Hematopoietic multipotent progenitor cell (in vitro differentiated cells): Measurements from ENCODE around the gene PLA2G2A.

GRCh38 chr1:19285473-19285738 lies 3.2 kb downstream of the AKR7A3 start:
- CAGE, long polyA plus RNA: no peak

GRCh38 chr1:19312605-19313120 lies 537 bp downstream of the SLC66A1 start:
- CAGE, long polyA plus RNA: no peak

DNA sequence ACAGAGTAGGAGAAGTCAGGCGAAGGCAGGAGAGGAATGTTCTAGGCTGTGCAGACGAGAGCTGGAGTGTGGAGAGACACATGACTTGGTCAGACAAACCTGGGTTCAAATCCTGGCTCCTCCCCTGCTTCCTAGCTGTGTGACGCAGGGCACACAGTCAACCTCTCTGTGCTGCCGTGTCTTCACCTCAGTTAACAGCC lies 15.6 kb downstream of the SLC66A1 start:
- CAGE, long polyA plus RNA: no peak

DNA sequence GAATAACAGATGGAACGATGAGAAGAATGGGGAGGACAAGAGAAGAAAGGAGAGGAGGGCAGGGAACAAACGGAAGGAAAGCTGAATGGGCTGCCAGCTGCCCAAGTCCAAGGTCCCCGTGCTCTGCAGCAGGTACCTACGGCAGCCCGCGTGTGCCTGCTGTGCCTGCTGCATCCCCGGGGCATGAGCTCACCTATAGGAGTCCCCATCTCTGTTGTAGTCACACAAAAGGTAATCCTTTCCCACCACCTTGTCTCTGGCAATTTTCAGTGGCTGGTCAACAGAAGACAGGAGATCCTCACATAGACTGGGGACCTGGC lies 73.1 kb downstream of the SLC66A1 start:
- CAGE, long polyA plus RNA: no peak

- CAGE, long polyA plus RNA: no peak
These were observed 80.8 kb downstream of the CAPZB start for GRCh38 chr1:19404486-19405033.

DNA sequence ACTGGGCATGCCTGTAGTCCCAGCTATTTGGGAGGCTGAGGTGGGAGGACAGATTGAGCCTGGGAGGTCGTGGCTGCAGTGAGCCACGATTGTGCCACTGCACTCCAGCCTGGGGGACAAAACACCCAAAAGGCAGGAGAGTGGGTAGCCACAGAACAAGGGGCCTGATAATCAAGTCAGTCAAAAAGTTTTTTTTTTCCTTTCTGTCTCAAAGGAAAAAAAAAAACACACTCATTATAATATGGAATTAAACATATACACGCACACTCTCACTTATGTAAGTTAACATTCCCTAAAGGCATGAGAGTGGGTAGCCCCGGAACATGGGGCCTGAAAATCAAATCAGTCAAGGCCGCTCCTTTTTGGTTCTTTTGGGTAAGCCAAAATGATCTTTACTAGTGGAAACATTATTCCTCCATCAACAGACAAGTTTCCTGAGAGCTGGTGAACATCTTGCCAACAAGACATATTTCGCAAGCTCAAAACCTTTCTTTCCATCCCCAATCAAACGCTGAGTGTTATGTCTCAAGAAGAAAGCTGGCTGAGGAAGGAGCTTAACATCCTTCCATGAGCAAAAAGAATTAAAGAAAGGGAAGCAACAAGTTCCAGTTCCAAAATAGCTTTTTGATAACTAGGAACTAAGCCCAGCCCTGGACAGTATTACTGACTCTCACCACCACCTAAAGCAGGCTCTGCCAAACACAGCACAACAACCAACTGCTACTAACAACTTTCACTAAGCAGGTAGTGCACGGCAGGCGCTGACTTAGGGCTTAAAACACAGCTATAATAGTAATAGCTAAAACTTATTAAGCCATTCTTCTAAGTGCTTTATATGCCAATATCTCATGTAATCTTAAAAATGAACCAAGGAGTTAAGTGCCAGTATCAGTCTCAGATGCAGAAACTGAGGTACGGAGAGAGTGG lies 50.3 kb downstream of the CAPZB start:
- CAGE, long polyA plus RNA: no peak

DNA sequence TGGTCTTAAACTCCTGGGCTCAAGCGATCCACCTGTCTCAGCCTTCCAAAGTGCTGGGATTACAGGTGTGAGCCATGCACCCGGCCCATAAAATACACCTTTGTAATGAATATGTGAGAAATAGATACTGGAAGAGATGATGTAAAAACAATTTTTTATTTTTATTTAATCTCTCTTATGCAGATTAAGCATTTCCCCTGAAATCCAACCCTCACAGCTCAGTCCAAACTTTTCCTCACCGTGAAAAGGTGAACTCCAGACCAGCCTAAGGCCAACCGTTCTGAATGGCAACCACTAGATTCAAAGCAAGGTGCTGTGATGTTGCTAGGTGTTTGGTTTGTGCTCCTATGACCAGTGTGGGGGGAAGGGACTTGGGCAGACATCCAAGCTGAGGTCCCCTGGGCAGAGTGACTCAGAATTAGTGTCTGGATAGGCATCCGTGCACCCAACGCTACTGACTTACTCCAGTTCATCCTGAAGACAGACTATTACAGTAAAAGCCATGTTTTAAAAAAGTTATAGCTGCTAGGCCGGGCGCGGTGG lies 45.0 kb downstream of the CAPZB start:
- CAGE, long polyA plus RNA: no peak

DNA sequence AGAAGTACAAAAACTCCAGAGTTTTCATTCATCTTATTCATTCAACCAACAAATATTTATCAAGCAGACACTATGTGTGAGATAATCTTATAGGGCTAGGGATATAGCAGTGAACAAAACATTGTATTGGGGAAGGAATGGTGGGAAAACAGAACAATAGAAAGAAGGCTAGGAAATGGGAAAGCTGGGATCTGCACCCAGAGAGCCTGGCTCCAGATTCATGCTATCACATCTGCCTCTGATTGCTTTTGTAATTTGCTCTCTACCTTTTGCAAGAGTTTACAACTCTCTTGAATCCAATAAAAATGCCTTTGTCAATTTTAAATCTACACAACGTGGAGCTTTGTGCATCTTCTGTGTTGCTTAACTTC lies 3.9 kb upstream of the MICOS10 start:
- CAGE, long polyA plus RNA: no peak

GRCh38 chr1:19605690-19606383 lies 9.1 kb downstream of the MICOS10 start:
- CAGE, long polyA plus RNA: no peak

DNA sequence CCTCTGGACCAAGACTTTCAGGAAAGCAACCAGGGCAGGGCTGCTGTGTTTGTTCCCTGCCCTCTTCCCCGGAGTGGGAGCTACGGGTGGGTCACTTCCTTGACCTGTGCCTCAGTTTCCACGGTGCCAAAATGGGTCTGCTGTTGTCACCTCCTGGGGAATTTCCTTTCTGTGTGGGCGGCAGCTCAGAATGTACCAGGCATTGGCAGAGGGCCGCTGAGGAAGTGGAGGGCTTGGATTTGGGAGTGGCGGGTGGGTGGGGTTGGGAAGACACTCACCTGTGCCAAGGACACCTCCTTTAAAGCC lies 4.4 kb downstream of the NBL1 start:
- CAGE, long polyA plus RNA: no peak

- CAGE, long polyA plus RNA: no peak
These were observed 5.8 kb upstream of the HTR6 start for GRCh38 chr1:19658837-19659307.

- CAGE, long polyA plus RNA: no peak
These were observed 44.1 kb downstream of the TMCO4 start for GRCh38 chr1:19755595-19756041.

DNA sequence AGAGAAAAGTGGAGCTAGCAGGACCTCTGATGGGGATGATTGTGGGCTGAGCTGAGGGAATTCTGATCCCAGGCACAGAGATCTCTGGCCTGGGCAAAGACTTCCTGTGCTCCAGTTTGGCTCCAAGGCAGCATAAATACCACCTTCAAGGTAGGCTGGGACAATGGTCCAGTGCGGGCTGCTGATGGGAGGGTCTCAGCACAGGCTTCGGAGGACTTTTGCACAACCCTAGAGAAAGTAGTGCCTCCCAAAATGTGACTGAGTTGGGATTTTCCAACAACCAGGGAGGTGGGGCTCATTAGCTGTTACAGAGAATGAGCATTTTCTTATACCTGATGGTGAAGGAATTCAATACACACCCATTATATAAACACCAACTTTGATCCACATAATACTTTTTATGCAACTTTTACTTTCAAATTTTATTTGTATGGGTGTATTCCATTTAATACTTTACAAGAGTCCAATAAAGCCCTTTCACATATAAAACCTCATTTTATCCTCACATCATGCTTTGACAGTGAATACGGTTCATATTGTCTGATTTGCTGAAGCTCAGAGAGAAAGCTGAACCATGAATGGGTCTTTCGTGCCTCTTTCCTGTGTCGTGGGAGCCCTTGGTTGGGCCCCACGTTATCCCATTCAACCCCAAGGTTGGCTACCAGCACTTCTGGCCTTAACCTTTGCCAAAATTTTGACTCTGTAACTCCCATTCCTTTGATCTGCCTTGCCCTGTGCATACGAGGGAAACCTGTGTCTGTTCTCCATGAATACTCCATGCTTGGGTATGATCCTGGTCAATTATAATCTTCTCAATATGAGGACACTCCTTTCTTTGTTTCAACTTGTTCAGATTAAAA lies 31.3 kb upstream of the RNF186 start:
- CAGE, long polyA plus RNA: no peak

GRCh38 chr1:19850138-19850651 lies 32.0 kb upstream of the OTUD3 start:
- CAGE, long polyA plus RNA: no peak

- CAGE, long polyA plus RNA: no peak
These were observed 4.4 kb downstream of the PLA2G2A start for GRCh38 chr1:19974769-19975590.

DNA sequence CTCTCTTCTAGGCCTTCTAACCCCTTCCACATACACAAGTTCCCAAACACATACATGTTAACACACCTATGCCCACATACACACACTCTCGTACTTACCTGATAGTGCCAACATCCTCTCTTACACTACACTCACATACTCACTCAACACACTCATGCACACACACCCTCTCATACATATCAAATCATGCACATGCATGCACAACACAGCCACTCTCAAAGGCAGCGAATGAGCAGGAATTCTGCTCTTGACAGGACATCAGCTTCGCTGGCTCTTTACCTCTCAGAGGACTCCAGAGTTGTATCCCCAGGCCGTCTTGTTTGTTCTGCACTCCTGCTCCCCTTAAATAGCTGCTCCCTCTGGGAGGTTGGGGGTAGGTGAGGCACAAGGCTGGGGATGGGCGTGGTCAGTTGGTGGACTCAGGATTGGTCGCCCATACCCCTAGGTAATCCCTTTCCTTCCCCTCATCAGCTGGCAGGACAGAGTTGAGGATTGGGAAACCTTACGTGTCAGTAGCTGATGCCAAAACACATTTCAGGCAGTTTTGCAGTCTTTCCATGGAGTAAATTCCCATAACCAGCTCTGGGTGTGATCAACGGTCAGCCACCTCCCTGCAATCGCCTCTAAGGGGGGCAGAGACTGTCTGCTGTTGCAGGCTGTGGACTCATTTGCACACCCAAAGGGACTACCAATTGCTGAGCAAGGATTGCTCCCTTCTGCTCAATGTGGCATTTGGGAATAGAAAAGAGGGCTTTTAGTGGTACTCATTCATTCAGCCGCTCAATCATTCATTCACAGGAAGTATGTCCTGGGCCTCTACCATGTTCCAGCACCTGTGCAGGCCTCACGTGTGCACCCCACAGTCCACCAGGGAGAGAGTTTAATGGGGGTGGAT lies at the start of gene PLA2G2A:
Gene PLA2G2A, minus strand, starts transcription at position 318 of the 895 bp plus-strand sequence.
- CAGE, long polyA plus RNA: no peak

DNA sequence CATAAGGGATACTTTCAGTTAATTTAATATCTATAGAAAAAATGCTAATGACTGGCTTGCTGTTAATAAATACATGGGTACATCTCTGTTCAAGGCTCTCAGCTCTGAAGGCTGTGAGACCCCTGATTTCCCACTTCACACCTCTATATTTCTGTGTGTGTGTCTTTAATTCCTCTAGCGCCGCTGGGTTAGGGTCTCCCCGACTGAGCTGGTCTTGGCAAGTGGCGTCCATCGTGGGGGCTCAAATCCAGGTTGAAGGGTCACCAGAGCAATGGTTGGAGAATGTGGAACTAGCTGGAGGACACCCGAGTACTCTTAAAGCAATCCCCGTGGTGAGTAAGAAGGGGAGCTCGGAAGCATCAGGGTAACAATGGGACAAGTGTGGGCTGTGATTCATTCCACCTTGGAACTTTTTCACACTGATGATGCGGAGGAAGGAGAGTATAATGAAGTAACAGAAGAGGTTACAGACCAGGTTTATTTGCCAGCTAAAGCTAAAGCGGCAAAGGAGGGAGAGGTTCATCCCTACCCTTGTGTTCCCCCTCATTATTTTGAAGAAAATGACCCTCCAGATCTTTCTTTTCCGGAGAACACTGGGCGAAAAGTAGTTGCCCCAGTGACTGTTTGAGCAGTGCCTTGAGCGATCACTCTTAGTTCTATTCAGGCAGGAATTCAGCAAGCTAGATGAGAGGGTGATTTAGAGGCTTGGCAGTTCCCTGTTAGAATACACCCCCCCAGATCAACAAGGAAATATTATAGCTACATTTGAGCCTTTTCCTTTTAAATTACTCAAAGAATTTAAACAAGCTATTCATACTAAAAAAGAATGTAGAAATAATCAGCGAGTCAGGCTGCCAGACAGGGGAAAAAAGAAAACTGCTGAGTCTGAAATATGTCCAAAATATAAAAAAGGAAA lies 18.5 kb upstream of the PLA2G2A start:
- CAGE, long polyA plus RNA: no peak

GRCh38 chr1:20008606-20008967 lies 29.2 kb upstream of the PLA2G2A start:
- CAGE, long polyA plus RNA: no peak

GRCh38 chr1:20192299-20192936 lies 6.1 kb upstream of the PLA2G2C start:
- CAGE, long polyA plus RNA: no peak

- CAGE, long polyA plus RNA: no peak
These were observed 26.7 kb upstream of the PLA2G2C start for GRCh38 chr1:20212789-20213610.